Lung (tissue), 4 donors: ENCODE results near the genes SLC26A9 and IL19.

DNA sequence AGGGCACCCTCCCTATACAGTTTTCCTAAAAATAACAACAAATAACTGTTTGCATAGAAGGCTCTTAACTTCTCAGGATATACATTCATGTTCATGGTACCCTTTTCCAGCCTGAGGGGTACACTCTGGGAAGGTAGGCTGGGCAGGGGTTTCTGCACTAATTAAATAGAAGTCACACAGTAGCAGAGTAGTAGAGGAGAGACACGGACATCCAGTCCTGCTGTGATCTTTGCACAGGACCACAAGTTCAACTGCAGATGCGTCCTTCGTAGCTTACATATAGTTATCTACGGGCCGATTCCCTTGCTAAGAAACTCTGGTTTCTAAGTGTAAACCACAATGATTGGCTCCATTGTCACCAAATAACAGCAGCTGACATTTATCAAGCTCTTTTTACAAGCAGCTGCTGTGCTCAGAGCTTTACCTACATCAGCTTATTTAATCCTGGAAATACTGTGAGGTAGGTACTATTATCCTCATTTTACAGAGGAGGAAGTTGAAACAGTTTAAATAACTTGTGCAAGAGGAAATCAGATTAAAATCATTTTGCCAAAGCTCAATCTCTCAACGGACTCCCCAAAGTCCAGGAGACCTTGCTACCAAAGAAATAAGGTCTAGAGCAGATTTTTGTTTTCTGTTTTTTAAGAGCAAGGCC is 3.1 kb downstream of the SLC45A3 start:
- PRO-cap, result no peak
- RAMPAGE, long total RNA, result no peak
- RRBS, result no CpG with 5 or more reads among the region's 6 CpGs

DNA sequence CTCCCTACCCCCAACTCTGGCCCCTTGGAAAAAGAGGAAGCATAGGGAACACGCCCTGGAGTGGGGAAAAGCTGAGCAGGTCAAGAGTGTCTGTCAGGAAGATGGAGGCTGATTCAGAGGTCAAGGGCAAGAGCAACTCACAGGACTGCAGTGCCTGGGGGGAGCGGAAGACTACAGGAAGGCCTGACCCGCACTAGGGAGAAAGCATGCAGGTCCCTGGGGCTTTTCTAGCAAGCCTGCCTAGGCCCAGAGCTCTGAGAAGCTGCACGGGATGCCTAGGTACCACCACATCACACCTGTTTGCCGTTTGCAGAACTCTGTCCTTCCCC is 1.1 kb downstream of the SLC45A3 start:
- PRO-cap, result no peak
- RAMPAGE, long total RNA, result no peak
- RRBS, result no CpG with 5 or more reads among the region's 5 CpGs

- PRO-cap, result no peak
- RAMPAGE, long total RNA, result no peak
- RRBS, result no CpG with 5 or more reads among the region's 5 CpGs
Observed at GRCh38 chr1:205713164-205714191, 33.2 kb upstream of the SLC45A3 start.

DNA sequence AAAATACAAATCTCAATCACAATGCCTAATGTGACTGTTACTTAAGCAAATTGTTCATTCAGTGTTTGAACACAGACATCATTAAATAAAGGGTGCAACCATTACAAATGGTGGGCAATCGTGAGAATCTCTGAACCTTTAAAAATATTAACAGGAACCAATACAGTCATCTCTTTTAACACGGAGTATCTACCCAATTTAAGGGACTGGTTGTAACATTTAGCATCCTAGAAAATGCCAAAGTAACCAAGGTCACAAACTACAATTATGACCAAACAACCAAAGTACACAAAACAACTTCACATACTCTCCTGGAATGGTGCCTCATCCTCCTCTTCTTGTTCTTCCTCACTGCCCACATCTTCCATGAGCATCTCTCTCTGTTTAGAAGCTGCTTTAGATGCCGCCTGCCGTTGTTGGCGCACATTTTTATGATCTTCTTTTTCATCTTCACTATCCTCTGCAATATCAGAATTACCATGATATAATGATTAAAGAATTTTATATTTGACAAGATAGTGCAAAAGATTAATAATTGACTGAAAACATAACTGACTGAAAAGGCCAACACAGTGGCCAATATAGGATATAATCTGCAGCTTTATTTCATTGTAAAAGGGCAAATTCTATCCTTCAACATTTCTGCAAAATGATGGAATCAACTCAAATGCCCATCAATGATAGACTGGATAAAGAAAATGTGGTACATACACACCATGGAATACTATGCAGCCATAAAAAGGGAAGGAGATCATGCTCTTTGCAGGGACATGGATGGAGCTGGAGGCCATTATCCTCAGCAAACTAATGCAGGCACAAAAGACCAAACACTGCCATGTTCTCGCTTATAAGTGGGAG is 29.6 kb downstream of the NUCKS1 start:
- PRO-cap, result no peak
- RAMPAGE, long total RNA, result no peak
- RRBS, result no CpG with 5 or more reads among the region's 6 CpGs

DNA sequence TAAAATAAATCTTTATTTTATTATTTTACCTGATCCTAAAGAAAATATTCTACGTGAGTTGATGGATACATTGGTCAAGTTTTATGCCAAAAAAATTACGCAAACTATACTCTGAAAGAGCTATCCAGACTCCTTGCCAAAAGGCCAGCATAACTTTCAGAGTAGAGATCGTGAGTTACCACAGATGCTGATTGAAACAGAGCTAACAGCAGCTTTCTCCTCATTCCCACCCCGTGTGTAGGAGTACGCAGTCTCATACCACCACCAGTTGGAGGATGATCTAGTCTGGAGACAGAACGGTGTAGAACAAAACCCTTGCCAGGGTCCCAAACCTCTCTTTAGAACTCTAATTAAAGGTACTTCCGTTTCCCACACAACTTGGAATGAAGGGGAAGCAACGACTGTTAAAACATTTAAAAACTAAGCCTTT is 1.6 kb downstream of the NUCKS1 start:
- PRO-cap, result no peak
- RAMPAGE, long total RNA, result no peak
- RRBS, result no CpG with 5 or more reads among the region's 8 CpGs

- PRO-cap, result no peak
- RAMPAGE, long total RNA, result no peak
- RRBS, result no CpG with 5 or more reads among the region's 2 CpGs
Observed at GRCh38 chr1:205805233-205805760, 7.7 kb downstream of the SLC41A1 start.

- PRO-cap, result no peak
- RAMPAGE, long total RNA, result no peak
- RRBS, result no CpG with 5 or more reads among the region's 7 CpGs
Observed at GRCh38 chr1:205943307-205943712, at the start of gene SLC26A9. TSS of gene SLC26A9 (minus strand) at chr1:205943456.

DNA sequence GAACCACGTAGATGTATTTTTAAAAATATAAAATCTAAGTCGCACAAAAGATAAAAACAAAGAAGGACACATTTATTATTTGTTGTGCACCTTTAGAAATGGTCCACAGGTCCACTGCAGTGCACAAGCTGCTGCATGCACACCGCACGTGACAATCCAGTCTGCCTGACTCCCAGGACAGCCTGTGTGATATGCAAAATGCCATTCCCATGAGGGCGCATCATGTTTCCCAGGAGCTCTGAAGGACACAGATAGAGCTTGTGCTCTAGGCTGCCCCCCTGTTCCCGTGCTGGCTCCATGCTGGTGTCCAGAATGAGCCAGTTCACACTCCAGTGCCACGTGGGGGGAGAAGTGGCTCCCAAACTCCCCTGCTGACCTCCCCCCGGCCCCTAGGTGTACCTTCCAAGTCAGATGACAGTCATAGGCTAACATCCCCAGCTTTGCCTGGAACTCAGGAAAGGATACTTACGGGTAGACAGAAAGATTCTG is 26.5 kb downstream of the RAB7B start:
- PRO-cap, result no peak
- RAMPAGE, long total RNA, result no peak
- RRBS, result no CpG with 5 or more reads among the region's 9 CpGs

DNA sequence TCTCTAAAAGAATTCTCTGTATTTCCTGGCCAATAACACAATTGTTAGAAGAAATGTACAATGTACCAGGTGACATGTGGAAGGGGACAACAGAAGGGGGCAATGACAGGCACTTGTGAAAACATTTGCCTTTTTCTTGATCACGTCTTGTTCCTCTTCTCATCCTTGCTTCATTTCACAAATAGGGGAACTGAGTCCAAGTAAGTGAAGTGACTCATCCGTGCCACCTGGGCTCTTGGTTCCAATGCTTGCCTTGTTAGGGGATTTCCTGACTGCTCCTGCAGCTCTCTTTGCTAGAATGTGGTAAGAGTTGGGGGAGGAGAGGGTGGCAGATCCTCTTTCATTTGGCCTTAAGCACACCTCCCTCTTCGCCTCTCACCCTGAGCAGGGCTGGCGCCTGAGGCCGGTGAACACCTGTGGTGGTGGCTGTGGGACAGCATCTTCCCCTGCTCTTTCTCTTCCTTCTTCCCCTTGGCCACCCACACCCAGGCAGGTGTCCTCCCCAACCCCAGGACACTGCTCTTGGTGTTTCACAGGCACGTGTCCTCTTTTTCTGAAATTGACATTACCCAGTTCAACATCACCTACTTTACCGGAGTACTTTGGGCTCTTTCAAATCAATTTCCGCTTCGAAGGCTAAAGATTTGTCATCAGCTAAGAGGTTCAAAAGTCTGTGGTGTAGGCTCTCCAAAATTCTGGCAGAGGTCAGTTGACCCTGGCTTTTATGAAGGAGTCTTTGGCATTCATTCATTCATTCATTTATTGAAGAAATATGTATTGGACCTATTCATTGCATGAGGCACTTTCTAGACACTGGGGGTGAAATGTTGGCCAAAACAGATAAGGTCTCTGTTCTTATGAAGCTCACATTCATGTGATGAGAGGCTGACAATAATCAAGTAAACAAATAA is 2.1 kb upstream of the RHEX start:
- PRO-cap, result no peak
- RAMPAGE, long total RNA, result no peak
- RRBS, result no CpG with 5 or more reads among the region's 9 CpGs

DNA sequence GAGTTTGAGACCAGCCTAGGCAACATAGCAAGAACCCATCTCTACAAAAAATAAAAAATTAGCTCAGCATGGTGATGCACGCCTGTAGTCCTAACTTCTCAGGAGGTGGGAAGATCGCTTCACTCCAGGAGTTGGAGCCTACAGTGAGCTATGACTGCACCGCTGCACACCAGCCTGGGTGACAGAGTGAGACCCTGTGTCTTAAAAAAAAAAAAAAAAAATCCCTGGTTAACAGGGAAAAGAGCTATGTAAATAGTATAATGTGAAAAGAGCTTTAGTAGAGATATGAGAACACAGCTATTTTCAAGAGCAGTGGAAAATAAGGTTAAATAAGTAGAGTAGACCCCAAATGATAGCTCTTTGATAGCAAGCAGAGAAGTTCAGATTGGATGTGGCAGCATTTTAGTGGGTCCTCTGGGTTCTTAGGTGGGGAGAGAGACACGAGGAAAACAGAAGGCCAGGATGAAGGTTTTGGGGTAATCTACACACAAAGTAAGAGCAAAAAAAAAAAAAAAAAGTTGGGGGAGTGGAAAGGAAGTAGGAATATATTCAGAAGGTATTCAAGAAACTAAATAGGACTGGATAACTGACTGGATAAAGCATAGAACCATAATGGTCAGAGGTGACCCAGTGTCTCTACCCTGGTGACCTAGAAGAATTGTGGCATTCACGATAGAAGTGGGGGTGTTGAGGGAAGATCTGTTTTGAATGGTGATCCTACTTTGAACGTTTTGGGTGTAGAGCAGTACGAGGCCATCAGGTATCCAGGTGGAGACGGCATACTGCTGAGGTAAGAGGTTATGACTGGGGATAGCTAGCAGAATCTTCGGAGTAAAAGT is 105.8 kb downstream of the SRGAP2 start:
- PRO-cap, result no peak
- RAMPAGE, long total RNA, result no peak
- RRBS, result no CpG with 5 or more reads among the region's 9 CpGs

- PRO-cap, result no peak
- RAMPAGE, long total RNA, result no peak
- RRBS, result no CpG with 5 or more reads among the region's 15 CpGs
Observed at GRCh38 chr1:206455294-206456432, 14.6 kb upstream of the IKBKE start.

GRCh38 chr1:206464385-206465384 is 5.6 kb upstream of the IKBKE start:
- PRO-cap, result no peak
- RAMPAGE, long total RNA, result no peak
- RRBS, result no CpG with 5 or more reads among the region's 6 CpGs

DNA sequence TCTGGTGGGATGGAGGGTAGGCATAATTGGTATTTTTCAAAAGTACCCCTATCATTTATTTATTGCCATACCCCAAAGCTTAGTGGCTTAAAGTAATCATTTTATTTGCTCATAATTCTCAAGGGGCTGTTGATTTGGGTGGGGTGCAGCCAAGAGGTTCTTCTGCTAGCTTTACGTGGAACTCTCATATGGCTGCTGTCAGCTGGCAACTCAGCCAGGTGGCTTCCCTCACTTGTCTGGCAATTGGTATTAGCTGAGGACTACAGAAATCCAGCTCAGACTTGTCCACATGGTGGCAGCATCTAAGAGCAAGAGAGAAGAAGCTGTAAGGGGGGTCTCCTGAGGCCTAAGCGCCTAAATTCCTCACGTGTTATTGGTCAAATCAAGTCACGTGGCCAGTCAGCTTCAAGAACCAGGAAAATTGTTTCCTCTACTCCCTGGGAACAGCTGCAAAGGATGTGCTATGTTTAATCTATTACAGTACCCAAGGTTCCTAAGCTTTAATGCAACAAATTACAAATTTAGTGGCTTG is 4.3 kb upstream of the DYRK3 start:
- PRO-cap, result no peak
- RAMPAGE, long total RNA, result no peak
- RRBS, result no CpG with 5 or more reads among the region's 4 CpGs

DNA sequence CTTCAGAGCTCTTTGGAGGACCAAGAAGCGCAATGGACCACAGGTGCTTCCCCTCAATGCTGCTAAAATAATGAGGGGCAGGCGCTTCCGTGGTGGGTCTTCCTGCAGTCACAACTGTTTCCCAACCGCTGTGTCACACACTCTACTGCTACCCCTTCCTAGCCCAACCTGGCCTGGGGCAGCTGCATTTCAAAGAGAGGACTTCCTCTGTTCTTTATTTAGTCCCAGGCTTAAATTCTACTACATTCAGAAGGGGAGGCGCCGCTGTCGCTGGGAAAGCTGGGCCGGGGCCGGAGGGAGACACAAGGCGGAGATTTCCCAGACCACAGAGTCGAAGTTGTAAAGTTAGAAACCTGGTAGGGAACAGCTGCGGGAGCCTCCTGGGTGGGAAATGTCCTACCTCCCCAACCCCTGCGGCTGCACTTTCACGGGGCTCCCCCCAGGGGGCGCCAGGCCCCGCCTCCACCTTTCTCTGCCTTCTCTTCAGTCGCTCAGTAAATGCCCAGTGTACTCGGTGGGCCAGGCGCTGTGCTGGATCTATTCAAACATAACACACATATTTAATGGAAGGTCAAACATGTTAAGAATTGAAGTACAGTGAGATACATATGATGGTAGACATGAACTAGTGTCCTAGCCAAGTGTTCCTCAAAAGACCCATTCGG is 23.0 kb downstream of the DYRK3 start:
- PRO-cap, result no peak
- RAMPAGE, long total RNA, result no peak
- RRBS, result no CpG with 5 or more reads among the region's 20 CpGs

DNA sequence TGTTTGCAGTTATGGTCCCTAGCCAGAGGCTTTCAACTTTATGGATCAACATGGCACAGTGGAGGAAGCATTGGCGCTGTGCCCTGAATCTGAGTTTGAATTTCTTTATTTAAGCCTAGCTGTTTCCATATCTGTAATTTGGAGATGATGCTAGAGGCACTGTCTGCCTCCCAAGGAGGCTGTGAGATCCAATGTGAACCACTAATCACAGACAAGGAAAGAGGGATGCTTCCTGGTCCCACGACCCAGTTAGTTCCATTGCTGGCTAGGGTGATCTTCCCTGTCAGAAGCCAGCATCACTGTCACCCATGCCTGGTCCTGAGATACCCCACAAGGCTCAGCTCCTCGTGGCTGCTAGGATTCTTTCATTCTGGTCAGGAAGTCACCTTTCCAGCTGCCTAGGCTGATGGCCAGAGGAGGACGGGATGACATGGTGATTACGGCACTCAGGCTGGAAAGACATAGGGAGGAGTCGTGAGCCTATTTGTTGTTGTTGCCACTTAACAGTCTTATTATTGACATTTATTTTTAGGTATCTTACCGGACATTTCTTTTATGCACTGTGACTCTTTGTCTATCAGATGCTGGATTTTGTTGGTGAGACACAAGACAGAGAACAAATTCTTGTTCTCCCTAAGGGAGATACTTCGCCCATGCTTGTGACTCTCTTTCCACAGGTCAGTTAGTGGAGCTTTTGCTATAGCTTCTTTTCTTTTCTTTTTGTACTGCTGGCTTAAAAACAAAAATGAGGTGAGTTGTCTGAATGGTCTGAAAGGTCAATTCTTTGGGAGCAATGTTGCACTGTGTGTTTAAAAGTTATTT is 20.0 kb upstream of the MAPKAPK2 start:
- PRO-cap, result no peak
- RAMPAGE, long total RNA, result no peak
- RRBS, result no CpG with 5 or more reads among the region's 8 CpGs

DNA sequence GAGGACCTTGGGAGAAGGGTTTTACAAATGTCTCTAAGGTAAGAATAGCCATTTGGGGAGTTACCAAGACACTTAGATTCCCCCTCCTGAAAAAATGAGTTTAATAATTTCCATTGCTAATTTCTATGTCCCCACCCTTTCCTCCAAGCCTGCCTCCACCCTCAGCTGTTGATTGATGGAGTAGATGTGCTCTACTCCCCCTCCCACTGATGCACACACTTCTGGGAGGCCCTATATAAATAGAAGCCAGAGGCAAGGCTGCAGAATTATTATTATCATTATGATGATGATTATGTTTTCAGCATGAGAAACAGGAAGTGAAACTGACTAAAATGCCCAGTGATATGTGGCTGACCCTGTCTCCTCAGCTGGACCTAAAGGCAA is 12.0 kb upstream of the MAPKAPK2 start:
- PRO-cap, result no peak
- RAMPAGE, long total RNA, result no peak

- PRO-cap, result no peak
- RAMPAGE, long total RNA, result no peak
- RRBS, result no CpG with 5 or more reads among the region's 13 CpGs
Observed at GRCh38 chr1:206705147-206706022, 20.7 kb downstream of the MAPKAPK2 start.

DNA sequence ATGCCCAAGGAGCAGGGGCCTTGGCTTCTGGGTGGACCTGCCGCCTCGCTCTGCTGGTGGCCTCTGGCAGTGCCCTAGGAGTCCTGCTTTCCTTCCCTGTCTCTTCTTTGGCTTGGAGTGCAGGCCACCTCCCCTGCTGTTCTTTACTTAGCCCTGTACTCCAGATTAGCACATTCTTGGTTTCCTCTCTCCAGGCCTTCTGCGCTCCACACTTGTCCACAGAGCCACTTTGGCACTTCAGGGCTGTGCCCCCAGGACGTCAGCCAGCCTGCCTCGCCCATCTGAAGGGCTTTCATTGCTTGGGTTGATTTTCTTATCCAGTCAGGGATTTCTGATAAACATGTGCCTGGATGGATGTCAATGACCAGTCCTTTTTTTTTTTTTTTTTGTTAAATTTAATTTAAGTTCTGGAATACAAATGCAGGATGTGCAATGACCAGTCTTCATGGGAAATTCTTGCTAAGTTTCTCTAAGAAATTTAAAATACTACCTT is 39.5 kb downstream of the MAPKAPK2 start:
- PRO-cap, result no peak
- RAMPAGE, long total RNA, result no peak
- RRBS, result no CpG with 5 or more reads among the region's 5 CpGs

DNA sequence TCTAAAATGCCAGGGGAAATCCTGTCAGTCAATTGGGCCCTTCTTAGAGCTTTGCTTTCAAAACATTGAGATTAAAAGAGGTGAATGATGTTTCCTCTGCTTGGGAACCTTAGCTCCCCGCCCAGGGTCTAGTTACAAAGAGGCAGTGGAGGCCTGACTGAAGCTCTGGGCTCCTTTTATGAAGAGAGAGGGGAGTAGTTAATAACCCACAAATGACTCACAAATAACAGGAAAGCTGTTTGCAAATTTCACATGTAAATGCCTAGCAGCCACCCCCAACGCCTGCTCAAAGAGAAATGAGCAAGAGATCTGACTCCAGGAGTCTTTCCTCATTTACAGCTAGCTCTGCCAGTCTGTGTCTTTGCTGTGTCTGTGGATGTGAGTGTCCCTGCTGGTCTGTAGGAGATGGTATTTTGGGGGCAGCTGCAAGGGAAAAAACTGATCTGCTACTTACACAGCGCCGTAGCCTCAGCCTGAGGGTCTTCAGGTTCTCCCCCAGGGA is at the start of gene IL19:
TSS of gene IL19 (plus strand) at position 321 of the 502 bp plus-strand sequence.
- PRO-cap, result no peak
- RAMPAGE, long total RNA, result no peak
- RRBS, result no CpG with 5 or more reads among the region's 4 CpGs

DNA sequence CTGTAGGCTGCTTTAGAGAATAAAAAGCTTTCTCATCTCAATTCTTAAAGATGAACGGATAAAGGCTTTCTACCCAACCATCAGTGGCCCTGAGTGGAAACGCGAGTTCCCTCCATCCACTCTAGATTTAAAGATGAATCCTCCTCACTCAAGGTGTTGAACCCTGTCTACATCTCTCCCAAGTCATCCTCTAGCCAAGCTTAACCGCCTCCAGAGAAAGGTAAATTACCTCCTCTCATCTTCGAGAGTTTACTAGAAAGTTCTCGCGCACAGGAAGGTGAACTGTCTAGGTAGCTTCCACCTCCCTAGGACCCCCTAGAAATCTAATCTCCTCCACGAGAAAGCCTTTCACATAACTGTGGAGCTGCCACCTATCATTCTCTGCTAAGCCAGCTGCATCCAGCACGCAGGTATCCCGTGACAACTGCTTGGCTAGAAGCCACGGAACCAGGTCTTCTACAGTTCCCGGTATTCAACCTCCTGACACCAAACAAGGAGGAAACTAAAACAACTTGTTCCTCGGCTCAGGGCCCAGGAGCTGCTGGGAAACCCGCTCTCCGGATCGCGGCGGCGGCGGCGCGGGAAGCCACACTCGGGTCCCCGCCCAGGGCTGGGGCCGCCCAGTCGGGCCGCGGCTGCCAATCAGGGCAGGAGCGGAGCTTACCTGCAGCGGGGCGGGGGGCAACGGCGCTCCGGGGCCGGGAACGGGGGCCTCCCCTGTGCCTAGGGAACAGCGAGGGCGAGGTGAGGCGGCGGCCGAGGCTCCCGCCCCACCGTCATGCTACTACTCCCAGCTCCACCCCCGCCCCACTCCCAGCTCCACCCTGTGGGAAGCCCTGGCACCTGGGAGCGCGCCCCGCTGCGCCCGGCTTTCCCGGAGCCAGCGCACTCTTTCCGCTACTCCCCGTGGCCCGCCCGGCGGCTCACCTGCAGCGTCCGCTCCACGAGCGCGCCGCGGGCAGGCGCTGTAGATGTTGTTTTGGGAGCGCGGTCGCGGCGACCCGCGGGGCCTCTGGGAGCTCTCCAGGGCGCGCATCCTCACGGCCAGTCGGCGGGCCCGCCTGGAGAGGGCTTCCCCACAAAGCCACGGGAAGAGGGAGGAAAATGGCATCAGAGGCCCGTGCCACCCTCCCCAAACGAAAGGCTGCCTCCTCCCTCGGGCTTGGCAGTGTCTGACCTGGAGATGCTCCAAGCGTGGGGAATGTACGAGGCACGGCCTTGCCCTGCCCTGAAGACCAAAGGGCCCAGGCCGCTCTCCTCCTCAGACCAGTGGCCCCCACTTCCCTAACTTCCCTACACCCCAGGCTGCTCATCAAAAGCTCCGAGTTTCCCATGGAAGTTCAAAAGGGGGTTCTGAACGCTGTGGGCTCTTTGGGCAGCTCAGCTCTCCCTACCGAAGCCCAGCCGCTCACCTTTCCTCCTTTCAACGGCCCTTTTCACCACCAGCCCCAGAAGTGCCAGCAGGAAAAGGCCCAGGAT is 12.1 kb downstream of the IL24 start:
- PRO-cap, result no peak
- RAMPAGE, long total RNA, result no peak
- RRBS, result 2% methylated on average over 9 of the region's 90 CpGs